Foreskin keratinocyte (primary cell): ENCODE results near the gene CC2D2B.

- RAMPAGE, total RNA = no peak
Measured at GRCh38 chr10:95329543-95330318, 38.9 kb upstream of the PDLIM1 start.

DNA sequence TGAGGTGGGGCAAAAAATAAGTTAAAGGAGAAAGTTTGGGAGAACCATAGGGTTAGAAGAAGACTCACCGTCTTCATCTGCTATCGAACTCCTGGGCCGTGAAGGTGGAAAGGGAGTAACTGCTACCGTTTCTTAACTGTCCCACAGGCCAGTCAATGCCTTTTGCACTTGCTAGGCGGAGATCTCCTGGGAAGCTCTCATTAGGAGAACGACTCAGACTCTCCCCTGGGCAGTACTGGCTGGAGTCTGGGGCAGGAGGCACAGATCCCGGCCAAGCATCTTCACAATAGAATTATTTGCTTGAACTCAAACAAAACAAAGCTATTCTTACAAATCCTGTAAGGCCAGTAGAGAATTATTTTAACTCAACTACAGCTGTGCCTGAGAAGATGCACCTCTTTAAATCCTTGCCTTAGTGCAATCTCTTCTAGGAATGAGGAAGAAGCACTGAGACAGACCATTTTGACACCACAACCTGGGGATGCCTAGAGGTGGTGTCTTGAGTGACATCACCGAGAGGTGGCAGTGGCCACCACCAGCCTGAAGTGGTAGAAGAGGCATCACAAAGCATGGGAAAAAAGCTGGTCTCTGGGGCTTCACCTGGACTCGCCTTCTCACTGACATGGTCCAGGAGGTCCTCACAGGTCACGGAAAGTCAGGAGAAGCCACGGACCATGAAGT is 99.0 kb upstream of the PDLIM1 start:
- RAMPAGE, total RNA = no peak

- RAMPAGE, total RNA = no peak
Measured at GRCh38 chr10:95409628-95409827, 118.7 kb upstream of the PDLIM1 start.

DNA sequence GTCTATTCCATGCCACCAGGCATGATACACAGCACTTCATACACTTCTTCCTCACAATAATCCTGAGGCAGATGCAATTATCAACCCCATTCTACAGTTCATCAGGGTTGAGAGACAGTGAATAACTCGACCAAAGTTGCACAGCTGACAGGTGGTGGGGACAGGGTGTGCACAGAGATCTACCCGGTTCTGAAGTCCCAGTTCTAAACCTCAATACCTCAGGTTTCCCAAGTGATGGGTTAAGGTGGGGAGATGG is 129.7 kb downstream of the SORBS1 start:
- RAMPAGE, total RNA = no peak

DNA sequence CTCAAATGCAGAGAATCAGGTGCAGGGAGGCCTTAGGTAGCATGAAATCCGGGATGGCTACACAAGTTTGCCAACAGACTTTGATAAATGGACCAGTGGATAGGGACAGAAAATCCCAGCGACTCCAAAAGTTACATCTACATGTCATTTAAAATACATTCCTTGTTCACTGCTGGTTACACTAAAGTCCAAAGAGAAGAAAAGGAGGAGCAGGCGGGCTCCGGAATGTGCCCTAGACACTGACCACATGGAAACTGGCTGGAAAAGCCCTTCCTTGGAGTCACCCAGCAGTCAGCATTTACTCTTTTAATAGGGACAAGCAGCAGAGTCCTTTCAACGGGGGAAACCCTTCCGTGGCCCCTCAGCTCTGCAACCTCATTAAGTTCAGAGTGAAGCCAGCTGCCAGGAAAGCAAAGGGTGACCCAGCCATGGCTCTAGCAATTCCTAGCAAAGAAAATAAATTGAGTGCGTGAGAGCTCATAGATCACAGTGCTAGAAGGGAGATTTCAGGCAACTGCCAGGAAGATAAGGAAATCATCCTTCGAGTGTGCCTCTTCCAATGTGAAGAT is 101.8 kb downstream of the SORBS1 start:
- RAMPAGE, total RNA = no peak

DNA sequence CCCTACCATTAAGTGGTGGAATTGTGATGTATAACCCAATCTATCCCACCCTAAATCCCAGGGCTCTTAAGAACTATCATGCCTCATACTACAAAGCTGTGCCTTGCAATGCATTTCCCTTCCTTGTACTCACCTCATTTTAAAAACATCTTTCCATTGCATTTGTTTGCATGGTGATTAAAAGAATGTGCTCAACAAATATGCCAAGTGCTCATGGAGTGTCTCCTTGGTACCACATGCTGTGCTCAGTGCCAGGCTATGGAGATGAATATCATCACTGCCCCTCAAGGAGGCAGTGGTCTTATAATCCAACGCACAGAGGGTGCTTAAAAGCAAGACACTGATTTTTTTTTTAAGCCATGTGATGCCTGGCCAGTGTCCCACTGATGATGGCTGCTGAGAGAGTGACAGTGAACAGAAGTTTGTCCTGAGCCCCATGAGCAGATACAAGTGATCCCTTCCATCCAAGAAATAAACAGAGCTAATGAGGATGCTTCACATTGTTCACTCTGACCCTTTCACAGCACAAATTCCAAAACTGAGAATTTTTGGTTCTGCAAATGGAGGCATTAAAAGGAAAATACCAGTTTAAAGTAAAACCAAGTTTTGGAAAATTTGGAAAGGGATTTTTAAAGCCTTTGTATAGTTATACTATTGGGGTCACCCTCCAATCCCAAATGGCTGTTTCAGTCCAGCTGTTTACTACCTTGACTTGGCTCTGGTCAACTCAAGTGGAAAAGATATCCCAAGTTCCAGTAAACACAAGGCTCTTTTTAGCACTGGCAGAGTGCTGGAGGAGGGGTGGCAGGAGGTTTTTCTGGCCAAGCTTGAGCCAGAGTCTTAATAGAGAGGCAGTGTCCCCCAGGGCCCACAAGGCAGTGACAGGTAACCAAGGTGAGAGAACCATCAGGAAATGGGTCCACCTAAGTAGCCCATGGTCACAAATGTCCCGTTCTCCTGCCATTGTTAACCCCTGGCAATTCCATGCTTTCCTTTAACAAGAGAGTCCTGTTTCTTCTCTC is 97.9 kb downstream of the SORBS1 start:
- RAMPAGE, total RNA = no peak

DNA sequence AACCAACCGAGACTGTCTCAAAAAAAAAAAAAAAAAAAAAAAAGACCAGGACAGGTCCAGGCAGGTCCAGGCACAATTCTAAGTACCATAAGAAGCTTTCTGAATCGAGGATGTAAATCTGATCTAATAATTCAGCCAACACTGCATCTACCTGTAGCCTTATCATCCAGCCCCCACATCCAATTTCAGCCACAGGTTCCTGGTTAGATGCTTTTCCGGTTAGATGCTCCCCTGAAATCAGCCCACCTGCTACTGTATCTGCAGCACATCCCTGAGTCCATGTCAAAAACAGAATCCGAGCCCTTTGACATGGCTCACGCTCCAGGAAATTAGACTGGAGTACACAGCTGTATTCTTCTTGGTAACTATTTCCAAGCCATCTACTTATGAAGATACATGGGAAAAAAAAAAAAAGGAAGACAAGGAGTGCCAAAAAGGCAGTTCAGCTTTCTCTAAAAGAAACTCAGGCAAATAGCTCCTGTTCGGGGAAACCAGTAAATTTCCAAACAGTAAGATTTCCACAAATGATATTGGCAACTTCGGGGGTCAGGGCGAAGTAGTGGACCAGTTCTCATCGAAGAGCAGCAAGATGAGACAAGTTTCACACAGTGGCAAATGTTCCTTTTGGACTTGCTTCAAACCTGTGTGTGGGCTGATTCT is 48.6 kb downstream of the SORBS1 start:
- RAMPAGE, total RNA = no peak

DNA sequence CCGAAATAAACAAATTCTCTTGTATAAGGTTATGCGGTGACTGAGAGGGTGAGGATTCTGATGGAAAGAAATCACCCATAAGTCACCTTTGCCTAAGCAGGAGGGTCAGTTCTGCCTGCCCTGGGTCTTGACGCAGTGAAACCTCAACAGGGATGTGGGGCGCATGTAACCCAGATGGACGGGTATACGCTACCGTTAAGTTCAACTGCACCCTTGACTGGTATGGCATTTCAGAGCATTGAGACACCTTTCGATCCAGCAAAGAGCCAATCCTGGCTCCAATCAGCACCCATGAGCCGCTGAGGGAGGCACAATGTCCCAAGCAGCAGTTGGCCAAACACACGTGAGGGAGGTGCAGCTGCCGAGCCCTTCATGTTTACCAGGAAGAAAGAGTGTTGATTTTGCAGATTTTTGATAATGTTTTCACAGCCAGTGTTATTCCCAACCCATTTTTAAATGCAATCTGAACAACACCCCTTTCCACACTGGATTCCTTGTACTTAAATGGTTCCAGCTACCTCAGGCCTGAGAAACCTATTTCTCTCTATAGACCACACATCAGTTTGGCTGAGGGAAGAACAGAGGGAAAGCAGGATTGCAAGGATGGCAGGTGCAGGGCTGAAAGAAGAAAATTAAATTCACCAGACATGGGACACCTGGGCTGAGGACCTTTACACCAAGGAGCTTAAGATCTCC is 48.0 kb downstream of the SORBS1 start:
- RAMPAGE, total RNA = no peak

GRCh38 chr10:95535910-95536597 is 25.1 kb downstream of the SORBS1 start:
- RAMPAGE, total RNA = no peak

DNA sequence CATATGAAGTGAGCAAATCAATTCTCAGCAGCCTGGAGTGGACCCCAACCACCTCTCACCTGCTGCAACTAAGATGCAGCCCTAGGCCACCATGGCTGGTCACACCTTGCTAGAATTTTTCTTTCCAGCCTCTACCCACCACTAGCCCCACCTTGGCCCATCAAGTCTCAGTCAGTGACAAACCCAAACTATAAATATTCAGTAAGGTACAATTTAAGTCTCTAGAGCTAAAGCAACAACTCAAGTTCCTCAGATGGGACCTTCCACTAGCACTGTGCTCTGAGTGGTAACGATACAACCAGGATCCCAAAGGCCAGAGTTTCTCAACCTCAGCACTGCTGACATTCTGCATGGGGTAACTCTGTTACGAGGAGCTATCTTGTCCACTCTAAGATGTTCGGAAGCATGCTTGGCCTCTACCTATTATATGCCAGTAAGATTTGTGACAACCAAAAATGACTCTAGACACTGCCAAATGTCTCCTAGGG is 22.2 kb downstream of the SORBS1 start:
- RAMPAGE, total RNA = no peak

- RAMPAGE, total RNA = no peak
Measured at GRCh38 chr10:95728591-95728907, 27.4 kb upstream of the ENTPD1 start.

DNA sequence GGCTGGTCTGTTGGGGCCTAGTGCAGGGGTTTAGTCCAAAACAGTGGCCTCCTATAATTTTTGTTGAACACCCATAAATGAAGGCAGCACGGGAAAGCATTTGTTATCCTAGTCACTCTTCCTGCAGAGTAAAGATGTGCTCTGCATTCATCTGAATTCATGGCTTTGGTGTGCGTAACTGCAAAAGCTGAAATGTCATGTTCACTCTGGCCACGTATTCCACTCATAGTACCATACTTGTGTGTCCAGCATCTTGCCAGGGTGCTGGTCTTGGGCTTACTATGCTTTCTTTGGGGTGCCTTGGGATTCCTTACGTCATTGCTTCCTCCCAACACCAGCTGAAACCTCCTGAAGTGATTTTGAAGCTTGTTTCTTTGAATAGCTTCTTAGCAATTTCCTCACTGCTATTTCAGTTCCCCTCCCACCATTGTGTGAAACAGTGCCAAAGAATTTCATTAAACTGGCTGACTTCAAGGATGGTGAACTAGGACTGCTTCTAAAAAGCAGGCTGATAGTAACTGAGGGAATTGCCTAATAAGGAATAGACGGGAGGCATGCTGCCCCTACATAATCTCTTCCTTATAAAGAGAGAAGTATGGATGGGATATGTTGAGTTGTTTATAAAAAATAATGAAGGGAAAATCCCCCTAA is 36.9 kb downstream of the ENTPD1 start:
- RAMPAGE, total RNA = no peak

GRCh38 chr10:95907437-95908563 is at the start of gene CC2D2B:
TSS of gene CC2D2B (plus strand) at chr10:95907975.
- RAMPAGE, total RNA = no peak

DNA sequence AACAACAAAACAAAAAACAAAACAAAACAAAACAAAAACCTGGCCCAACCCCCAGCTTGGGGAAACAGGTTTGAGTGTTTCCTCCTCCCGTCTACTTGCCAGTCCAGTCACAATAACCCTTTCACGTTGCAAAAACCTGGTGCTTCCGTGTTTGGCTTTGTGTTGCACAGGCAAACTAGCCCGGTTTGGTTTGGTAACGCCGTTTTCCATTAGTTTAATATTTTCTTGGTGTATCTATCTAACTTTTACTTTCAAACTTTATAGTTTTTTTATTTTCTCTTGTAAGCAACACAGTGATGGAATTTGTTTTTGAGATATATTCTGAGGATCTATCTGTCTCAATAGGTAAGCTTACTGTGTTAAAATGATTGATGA is 11.0 kb upstream of the ZNF518A start:
- RAMPAGE, total RNA = no peak

- RAMPAGE, total RNA = no peak
Measured at GRCh38 chr10:96138513-96139168, 8.5 kb downstream of the ZNF518A start.

- RAMPAGE, total RNA = no peak
Measured at GRCh38 chr10:96154555-96155180, 24.6 kb downstream of the ZNF518A start.

- RAMPAGE, total RNA = no peak
Measured at GRCh38 chr10:96285129-96285944, 14.0 kb upstream of the BLNK start.

- RAMPAGE, total RNA = no peak
Measured at GRCh38 chr10:96306347-96307069, 2.3 kb downstream of the DNTT start.

DNA sequence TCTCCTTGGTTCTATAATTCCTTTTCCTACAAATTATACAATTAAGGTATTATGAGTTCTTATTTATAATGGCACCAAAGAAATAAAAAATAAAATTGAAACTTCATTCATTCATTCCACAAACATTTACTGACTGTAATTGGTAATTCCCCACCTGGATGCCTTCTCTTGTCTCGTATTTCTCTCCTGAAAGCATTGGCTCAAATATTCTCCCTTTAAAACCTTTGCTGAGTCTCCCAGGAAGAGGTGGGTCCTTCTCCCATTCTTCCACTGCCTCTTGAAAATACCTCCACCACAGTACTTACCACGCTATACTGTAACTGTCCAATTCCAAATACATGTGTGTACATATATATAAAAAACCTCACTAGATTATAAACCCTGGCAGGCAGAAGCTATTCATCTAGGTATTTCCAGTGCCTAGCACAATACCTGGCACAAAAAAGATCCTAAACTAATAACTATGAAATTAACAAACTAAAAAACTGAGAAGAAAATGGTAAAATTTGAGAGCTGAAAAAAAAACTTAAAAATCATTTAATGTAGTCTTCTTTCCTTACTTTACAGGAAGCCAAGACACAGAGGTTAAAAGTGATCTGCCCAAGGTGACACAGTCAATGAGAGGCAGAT is 17.4 kb upstream of the TLL2 start:
- RAMPAGE, total RNA = no peak

- RAMPAGE, total RNA = no peak
Measured at GRCh38 chr10:96545825-96546904, 32.4 kb upstream of the TLL2 start.